Testis (tissue), 5 donors: ENCODE measurements around a stretch of chr15.

DNA sequence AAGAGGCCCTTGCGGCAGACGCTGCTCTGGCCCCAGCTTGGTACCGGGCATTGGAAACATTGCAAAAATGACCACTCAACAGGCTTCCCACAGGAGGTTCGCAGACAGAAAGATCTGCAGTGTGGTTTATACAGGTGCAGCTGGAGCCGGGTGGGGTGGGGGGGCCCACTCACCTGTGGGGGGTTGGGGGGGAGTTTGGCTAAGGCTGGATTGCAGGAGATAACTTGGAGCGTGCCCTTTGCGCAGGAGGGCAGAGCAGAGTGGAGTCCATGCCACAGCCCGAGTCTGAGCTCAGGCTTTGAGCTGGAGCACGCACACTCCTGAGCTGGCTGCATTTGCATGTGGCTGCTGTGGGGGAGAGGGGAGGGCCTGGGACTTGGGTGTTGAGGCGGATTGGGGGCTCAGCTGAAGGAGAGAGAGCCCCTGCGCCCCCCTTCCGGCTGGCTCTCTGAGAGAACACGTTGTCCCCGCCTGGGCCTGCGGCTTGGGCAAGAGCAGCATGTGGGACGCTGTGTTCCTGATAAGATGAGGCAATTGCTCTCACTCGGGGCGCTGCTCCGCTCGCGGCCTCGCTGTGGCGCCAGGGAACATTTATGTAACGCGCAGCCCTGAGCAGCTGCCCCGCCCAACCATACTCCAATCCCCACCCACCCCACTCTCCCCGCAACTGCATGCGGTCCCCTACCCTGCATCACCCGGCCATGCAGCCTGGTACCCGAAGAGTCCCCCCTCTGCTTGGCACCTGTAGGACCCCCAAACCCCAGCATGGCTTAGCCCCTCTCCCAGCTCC lies 39.0 kb downstream of the KLF13 start:
- PRO-cap, 3 experiments: peak in 3 of 3 experiments; most common plus-strand start position 666 of the sequence (in 3); most common minus-strand start position 287 of the sequence (in 3)
- RAMPAGE, long total RNA, 2 experiments: no peak in any of the 2 experiments
- RRBS: 58% methylated on average over 4 of the region's 30 CpGs

DNA sequence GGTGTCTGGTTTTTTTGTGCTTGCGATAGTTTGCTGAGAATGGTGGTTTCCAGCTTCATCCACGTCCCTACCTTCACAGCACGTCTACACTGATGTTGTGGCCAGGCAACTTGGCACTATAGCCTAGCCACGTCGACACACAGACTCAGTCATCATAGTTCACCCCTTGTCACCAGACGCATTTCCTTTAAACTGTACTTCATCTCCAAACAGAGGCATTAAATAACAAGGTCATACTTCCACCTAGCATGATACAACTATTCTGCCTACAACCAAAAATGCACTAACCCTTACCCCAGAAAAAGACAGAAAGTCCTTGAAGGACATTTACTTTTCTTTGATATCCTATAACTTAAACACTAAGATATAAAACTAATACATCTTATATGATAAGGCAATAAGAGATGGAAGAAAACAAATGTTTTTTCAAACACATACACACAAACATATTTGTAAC lies 121.4 kb downstream of the KLF13 start:
- PRO-cap, 3 experiments: no peak in any of the 3 experiments
- RAMPAGE, long total RNA, 2 experiments: no peak in any of the 2 experiments
- RRBS: no CpG with 5 or more reads among the region's 6 CpGs

DNA sequence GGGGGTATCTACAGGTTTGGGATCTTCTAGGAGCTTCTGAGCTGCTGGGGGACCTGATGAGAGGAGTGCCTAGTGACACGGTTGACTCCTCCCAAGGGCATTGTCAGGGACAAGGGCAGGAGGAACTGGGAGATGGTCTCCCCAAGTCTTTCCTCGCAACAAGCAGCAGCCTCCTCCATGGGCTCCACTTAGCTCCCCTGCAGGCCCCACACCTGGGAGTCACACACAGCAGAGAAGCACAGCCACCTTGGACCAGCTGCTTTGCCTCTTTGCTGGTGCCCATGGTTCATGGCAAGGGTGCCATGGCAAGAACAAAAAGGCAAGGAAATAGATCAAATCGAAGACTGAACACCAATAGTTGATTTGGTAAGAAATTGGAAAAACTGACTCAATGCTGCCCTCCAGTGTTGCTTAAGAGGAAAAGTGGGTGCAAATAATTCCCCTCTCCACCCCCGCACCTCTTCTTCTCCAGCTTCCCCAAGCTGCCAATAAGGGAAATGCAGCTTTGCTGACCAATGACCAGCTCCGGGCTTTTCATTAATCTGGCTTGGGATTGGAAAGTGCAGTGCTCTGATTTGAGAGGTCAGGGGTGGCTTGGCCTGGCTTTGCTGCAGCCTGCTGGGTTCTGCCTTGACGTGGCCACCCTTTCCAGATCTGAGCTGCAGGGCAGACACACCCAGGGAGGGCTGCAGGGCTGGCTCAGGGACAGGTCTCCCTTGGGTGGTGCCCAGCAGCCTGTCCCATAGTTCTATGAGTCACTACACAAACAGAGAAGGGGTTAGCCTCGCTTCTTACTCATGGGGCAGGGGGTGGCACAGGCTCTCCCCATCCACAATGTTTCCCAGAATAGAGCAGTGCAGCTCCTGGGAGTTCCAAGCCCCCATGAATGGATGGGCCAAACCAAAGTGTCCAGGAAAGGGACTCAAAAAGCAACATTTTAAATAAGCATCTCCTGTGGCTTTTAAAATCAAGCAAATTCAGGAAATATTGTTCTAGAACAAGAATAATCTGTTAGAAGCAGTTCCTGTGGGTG lies 162.0 kb downstream of the KLF13 start:
- PRO-cap, 3 experiments: no peak in any of the 3 experiments
- RAMPAGE, long total RNA, 2 experiments: no peak in any of the 2 experiments
- RRBS: no CpG with 5 or more reads among the region's 7 CpGs

DNA sequence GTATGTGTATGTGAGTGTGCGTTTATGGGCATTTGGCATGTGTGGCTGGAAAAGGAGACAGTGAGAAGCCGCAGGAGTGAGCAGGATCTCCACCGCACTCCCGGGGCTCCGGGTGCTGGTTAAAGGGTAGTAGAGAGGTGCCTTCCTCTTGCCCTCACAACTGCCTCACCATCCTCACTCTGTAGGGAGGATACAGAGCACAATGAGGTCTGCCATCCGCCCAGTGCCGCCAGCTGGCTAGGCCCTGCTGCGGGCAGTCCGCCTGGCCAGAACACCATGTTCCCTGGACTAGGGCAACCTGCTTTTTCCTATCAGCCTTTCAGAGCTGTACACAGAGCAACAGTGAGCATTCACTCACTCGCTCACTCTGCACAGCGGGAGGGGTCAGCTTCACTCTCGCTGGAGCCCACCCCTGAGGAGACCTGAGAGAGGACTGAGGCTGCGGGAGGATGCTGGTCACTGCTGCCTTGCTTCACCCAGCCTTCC lies 58.9 kb downstream of the OTUD7A start:
- PRO-cap, 3 experiments: peak in 1 of 3 experiments; most common plus-strand start position 328 of the sequence (in 1); most common minus-strand start position 162 of the sequence (in 1)
- RAMPAGE, long total RNA, 2 experiments: no peak in any of the 2 experiments
- RRBS: no CpG with 5 or more reads among the region's 13 CpGs

DNA sequence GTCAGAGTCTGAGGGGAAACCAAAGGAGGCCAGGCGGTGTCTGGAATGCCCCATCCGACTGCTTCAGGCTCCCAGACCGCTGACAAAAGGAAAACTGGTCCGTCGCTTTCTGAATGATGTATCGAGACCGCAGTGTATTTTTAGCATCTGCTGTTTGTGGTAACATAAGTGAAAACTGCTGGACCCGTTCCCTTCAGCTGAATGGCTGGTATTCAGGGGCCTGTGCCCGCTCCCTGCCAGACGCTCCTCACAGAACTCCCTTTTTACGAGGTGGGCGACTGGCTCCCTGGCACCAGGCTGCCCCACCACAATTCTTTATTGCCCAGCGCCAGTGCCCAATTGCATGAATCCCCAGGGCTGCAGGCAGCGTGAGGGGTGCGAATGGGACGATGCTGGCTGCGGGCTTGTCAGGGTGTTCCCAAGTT lies 30.5 kb downstream of the SCG5 start:
- PRO-cap, 3 experiments: no peak in any of the 3 experiments
- RAMPAGE, long total RNA, 2 experiments: no peak in any of the 2 experiments
- RRBS: no CpG with 5 or more reads among the region's 17 CpGs

- PRO-cap, 3 experiments: no peak in any of the 3 experiments
- RAMPAGE, long total RNA, 2 experiments: no peak in any of the 2 experiments
- RRBS: 3% methylated on average over 11 of the region's 21 CpGs
Measured at GRCh38 chr15:32717063-32717468, 738 bp upstream of the GREM1 start.

DNA sequence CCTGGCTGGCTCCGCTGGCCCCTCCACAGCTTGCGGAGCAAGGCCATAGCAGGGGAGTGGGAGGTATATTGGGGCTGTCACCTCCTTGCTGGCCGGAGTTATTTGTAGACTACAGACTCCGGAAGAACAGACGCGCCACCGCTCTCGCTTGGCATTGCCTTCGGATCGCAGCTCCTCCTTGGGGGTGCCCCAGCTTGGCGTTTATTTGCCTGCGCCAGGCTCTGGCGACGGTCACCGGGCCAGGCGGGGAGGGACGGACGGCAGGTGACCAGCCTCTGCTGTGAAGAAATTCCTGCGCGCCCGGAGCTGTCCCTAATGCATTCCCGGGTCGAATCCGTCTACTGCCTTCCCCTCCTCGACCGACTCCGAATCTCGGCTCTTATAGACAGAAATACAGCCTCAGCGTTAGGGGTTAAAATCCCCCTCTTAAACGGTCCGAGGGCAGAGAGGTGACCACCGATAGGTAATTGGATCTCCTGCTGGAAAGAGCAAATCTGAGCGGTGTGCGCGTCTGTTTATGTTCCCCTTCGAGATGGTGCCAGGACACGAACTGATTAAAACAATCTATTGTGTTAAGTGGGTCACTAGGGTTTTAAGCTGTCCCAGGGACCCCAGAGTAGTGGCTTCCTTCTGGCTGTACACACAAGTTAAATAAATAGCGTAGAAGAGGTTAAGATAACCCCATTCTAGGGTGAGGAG lies 1.5 kb downstream of the GREM1 start:
- PRO-cap, 3 experiments: no peak in any of the 3 experiments
- RAMPAGE, long total RNA, 2 experiments: no peak in any of the 2 experiments
- RRBS: 3% methylated on average over 15 of the region's 38 CpGs

DNA sequence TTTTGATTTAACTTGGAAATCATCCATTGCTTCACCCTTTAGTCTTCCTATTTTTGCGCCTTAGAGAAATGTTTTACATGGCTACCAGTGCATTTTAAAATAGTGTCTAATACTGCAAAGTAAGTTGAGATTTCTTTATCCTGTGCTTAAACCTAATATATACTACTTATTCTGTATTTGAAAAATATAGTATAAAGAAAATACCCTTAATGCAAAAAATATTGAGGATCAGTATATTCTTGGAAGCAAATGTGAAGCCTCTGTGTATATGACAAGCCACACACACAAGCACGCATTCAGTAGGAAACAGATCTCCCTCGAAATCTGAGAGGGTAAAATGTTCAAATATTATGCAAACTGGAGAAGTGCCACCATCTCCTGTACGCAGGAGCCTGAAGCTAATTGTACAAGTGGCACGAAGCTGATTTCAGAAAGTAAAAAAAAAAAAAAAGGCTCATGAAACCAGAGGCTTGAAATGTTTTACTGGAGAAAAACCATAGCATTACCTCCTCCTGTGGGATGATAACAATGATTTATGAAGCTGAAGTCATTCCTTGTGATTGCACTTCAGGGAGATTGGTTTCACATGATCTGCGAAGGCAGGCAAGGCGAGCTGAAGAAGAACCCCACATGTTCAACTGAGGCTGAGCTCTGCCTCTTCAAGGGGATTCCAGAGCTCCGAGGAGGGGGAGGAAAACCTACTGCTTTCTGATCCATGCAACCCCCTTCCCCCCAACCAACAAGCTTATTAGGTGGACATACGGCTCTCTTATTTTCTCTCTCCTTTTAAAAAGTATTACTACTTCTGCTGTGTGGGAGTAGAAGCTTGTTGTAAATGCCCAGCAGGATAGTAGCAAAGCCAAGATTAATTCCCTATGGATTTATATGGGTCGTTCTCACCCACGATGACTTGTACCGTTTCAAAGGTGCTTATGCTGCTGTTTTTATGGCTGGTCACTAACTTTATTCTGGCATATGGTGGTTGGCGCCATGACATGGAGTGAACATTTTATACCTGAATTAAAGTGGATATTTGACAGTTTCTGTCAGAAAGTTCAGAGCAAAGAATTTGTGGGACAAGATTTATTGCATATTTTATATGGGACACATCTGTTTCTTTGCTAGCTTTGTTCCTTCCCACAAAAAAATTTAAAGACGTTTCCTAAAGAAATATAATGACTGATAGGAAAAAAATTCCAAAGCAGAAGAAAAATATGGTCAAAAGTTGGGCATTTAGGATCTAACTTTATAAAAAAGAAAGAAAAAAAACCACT lies 101.1 kb downstream of the GREM1 start:
- PRO-cap, 3 experiments: peak in 1 of 3 experiments; most common plus-strand start position 602 of the sequence (in 1)
- RAMPAGE, long total RNA, 2 experiments: no peak in any of the 2 experiments
- RRBS: no CpG with 5 or more reads among the region's 14 CpGs

DNA sequence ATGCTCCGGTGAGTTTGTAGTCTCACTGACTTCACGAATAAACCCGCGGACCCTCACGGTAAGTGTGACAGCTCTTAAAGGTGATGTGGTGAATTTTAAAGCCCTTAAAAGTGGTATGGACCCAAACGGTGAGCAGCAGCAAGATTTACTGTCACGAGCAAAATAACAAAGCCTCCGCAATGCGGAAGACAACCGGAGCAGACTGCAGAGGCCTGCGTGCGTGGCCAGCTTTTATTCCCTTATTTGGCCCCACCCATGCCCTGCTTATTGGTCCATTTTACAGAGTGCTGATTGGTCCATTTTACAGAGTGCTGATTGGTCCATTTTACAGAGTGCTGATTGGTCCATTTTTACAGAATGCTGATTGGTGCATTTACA lies 65.9 kb downstream of the FMN1 start:
- PRO-cap, 3 experiments: peak in 3 of 3 experiments; most common minus-strand start position 206 of the sequence (in 2)
- RAMPAGE, long total RNA, 2 experiments: no peak in any of the 2 experiments
- RRBS: no CpG with 5 or more reads among the region's 12 CpGs

DNA sequence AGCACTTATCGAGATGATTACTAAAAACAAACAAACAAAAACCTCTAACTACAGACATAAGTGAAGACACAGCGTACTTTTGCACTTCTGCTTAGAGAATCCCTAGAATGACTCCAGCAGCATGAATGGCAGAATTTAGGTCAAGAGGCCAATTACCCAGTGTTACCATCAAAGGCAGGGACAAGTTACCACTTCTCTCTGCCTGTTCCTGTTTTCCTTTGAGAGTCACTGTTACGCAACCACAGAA lies 42.1 kb downstream of the FMN1 start:
- PRO-cap, 3 experiments: peak in 3 of 3 experiments; most common minus-strand start position 101 of the sequence (in 2)
- RAMPAGE, long total RNA, 2 experiments: no peak in any of the 2 experiments
- RRBS: no CpG with 5 or more reads among the region's 3 CpGs

DNA sequence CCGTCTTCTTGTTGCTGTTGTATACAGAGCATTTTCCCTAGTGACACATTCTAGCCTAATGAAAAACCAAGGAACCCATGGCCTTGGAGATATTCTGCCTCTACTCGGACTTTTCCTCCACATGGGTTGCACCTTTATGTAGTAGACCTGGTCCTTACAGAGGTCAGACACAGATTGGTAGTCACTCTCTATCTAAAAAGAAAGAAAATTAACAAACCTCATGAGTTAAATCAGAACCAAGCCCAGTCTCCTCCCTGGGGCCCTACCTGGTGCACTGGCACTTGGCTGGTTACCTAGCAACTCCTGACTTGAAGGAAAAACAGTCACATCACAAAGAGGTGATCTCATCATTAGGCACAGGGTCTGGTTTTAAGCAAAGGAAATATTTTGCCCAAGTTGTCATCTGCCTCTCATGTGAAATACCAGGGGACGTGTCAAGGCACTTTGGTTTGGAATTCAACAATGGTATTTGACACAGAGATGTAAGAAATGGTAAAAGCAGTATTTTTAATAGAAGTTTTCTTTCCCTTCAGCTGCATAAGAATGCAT lies 47.6 kb upstream of the FMN1 start:
- PRO-cap, 3 experiments: peak in 1 of 3 experiments; most common plus-strand start position 413 of the sequence (in 1); most common minus-strand start position 268 of the sequence (in 1)
- RAMPAGE, long total RNA, 2 experiments: start-site peak on the minus strand in 2 of 2 experiments, centred at positions 269 to 277 of the sequence, 54 to 63 reads per replicate
- RRBS: no CpG with 5 or more reads among the region's 3 CpGs

GRCh38 chr15:33727509-33727962 lies 240.8 kb upstream of the CHRM5 start:
- PRO-cap, 3 experiments: no peak in any of the 3 experiments
- RAMPAGE, long total RNA, 2 experiments: no peak in any of the 2 experiments
- RRBS: no CpG with 5 or more reads among the region's 8 CpGs

DNA sequence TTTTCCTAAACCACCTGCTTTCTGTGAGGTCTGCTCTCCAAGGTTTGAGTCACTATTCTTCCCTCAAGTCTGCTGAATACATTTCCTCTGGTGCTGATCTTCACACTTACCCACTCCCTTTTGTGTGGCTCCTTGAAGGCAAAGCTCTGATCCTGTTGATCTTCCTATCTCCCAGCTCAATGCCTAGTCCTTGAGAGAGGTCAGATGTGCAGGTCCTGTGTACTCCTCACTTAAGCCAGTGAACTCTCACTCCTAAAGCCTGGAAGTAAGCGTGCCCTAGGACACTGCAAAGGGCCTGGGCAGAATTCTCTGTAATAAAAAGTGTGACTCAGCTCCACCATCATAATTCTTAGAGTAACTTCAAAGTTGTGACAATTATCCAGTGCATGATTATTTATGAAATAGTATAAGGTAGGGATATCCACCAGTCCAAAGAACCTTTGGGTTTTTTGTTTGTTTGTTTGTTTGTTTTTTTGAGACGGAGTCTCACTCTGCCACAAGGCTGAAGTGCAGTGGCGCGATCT lies 112.0 kb upstream of the CHRM5 start:
- PRO-cap, 3 experiments: no peak in any of the 3 experiments
- RAMPAGE, long total RNA, 2 experiments: no peak in any of the 2 experiments
- RRBS: no CpG with 5 or more reads among the region's 4 CpGs

DNA sequence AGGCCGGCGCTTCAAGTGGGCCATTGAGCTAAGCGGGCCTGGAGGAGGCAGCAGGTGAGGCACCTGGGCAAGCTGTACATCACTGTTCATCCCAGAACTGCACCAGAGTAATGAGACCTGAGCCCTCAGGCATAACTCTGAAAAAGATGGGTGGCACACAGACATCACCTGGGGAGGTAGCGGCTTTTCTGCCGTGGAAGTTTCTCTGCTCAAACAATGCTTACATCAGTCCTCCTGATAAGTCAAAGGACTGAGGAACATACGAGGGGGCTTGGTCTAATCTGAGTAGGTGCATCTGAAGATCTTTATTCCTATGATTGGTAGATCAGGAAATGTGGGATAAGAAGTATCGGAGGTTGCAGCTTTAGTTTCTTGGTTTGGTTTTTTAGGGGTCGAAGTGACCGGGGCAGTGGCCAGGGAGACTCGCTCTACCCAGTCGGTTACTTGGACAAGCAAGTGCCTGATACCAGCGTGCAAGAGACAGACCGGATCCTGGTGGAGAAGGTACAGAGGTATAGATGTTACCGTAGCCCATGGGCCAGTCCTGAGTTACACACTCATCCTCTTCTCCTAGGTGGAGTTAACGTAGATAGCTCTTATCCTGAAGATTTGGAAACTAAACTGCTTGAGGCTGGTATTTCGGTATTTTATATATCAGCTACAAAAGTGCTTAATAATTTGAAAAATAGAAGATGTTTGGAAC lies 482 bp downstream of the EMC4 start:
- PRO-cap, 3 experiments: no peak in any of the 3 experiments
- RAMPAGE, long total RNA, 2 experiments: no peak in any of the 2 experiments
- RRBS: 3% methylated on average over 4 of the region's 16 CpGs

- PRO-cap, 3 experiments: no peak in any of the 3 experiments
- RAMPAGE, long total RNA, 2 experiments: no peak in any of the 2 experiments
- RRBS: no CpG with 5 or more reads among the region's 6 CpGs
Measured at GRCh38 chr15:34291551-34292013, 46.0 kb downstream of the SLC12A6 start.

GRCh38 chr15:34333886-34334689 lies 3.5 kb downstream of the SLC12A6 start:
- PRO-cap, 3 experiments: no peak in any of the 3 experiments
- RAMPAGE, long total RNA, 2 experiments: no peak in any of the 2 experiments
- RRBS: no CpG with 5 or more reads among the region's 6 CpGs

DNA sequence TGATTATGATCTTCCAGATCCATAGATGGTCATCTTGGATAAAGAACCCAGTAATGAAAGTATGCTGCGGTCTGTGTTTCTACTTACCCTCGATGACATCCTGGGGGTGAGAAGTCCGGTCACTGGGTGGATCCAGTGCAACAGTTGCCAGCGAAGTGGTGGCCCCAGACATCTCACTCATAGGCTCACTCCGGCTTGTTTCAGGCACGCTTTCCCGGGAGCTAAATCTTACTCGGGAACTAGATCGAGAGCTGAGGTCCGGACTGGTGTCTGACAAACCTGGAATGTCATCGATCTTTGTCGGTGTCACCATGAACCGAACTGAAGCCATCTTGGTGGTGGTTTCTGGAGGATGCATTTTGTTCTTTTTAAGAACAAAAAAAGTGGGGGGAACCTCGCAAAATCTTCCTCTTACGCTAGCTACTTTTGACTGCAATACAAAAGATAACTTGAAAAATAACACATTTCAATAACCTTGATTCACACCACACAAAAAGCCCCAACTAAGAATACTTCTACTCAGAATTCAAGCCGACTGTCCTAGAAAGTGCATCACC lies 1.2 kb downstream of the SLC12A6 start:
- PRO-cap, 3 experiments: no peak in any of the 3 experiments
- RAMPAGE, long total RNA, 2 experiments: no peak in any of the 2 experiments
- RRBS: 25% methylated on average over 6 of the region's 16 CpGs

DNA sequence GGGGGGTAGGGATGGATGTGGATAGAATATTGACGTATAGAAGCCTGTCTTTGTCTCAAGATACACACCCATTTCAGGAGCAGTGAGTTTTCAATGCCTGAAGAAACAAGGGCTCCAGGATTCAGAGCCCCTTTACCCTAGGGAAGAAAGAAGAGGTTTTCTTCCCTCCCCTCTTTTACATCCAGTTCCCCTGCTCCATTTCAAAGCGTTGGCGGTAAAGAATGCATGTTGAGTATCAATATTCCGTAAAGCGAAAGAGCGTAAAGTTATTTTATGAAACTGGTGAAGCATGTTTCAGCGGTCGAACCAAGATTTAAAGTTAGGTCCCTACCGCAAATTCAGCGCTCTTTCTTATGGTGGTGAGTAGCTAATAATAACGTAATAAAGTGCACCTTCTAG lies 228 bp downstream of the NUTM1 start:
- PRO-cap, 3 experiments: no peak in any of the 3 experiments
- RAMPAGE, long total RNA, 2 experiments: start-site peak on the plus strand in 1 of 2 experiments, centred at positions 101 to 243 of the sequence, 16 to 40 reads per replicate
- RRBS: no CpG with 5 or more reads among the region's 11 CpGs

GRCh38 chr15:34364770-34365801 lies 1.9 kb downstream of the LPCAT4 start:
- PRO-cap, 3 experiments: no peak in any of the 3 experiments
- RAMPAGE, long total RNA, 2 experiments: no peak in any of the 2 experiments
- RRBS: no CpG with 5 or more reads among the region's 18 CpGs

GRCh38 chr15:34490272-34490831 lies 52.7 kb upstream of the GOLGA8A start:
- PRO-cap, 3 experiments: peak in 3 of 3 experiments; most common plus-strand start chr15:34490663 (in 1); most common minus-strand start chr15:34490670 (in 3)
- RAMPAGE, long total RNA, 2 experiments: start-site peak on the plus strand in 1 of 2 experiments, at chr15:34490650-34490720 at its widest, 7 reads per replicate
- RRBS: no CpG with 5 or more reads among the region's 42 CpGs